Mammary epithelial cell (primary cell): ENCODE data around the gene IFNGR1.

- CAGE, long polyA plus RNA, result no peak
- RRBS, result no CpG with 5 or more reads among the region's 13 CpGs
Measured at GRCh38 chr6:137216651-137217747, 2.2 kb downstream of the IFNGR1 start.

DNA sequence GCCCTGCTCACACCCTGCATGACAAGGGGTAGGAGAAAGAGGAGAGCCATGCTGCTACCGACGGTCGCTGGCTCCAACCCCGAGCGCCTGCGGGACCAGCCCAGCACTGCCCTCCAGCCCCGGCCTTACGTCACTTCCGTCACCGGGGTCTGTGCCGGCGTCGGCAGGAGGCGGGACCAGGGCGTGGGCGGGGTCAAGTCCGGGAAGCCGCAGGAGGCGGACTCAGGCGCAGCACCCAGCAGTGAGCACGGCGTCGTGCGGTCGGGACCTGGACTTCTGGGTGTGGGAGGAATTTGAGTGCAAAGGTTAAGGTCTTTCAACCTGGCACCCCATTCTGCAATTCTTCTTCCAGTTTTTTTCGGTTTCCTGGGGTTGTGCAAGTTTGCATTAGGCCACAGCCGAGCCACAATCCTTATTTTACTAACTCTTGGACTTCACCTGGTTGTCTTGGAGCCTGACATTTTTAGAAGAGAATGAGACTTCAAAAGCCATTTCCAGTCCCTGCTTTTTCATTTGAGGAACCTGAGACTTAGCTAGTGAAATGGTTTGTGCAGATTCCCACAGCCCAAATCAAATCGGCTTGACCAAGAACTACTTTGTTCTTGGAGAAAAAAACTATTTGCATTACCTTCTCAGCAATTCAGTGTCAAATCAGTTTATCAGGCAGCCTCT, at the start of gene IFNGR1:
Gene IFNGR1, minus strand, starts transcription at position 108 of the 672 bp plus-strand sequence.
- CAGE, long polyA plus RNA, result no peak
- RRBS, result 2% methylated on average over 7 of the region's 28 CpGs

DNA sequence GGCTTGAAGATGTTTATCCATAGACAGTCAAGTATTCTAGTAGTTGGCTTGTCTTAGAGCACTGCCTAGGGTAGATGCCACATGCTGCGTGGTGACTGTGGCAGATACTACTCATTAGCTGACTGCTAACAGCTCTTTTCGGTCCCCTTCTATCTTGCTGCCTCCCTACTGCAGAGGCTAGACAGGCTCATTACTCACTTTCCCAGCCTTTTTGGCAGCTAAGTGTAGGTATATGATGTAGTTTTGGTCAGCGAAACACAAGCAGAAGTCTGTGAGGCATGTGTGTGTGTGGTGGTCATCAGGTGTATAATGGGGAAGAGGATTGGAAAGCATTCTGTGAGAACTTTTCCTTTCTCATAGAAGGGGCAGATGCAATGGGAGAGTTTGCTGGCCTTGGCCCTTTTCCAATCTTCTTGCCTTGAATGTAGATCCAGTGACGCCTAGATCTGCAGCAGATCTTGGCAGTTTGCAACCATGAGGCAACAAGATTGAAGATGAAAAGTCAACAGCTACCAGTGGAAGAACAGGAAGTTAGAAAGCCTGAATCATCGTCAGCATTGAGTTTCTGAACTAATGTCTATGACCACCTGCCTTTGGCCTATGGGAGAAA, 4.4 kb upstream of the IFNGR1 start:
- CAGE, long polyA plus RNA, result no peak
- RRBS, result no CpG with 5 or more reads among the region's 5 CpGs

DNA sequence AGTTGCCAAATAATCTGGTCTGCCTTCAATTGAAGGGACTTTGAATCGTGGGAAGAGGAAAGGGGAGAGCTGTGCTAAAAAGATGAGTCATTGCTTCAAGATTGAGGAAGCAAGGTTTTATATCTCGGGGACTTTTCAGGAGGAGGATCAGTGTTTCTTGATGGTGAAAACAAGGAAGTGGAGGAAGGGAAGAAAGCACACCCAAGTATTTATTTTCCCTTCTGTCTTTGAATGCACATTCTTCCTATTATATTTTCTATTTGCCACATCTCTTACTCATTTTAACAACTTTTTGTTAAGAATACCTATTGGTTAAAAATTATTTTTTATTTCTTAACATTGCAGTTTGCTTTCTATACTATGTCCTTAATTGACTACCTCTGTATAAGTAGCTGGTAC, 14.9 kb upstream of the IFNGR1 start:
- CAGE, long polyA plus RNA, result no peak
- RRBS, result no CpG with 5 or more reads among the region's 2 CpGs

DNA sequence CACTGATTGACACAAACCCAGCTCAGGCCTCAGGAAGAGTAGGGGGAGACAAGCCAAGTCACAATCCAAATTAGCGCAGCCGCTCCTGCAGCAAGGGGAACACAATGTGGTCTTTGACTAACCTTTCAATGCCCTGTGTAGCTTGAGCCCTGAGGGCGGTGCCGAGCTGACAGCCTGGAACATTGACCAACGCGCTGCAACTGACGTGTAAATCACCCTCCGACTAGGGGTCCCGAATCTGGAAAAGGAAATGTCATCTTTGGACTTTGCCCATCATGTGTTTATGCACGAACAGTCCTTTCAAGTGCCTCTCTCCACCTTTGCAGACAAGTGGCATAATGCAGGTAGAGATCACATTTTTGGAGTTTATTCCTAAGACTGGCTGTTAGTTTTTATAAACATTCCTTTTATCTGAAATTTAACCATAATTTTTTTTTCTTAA, 136.6 kb downstream of the OLIG3 start:
- CAGE, long polyA plus RNA, result no peak
- RRBS, result no CpG with 5 or more reads among the region's 10 CpGs

GRCh38 chr6:137648098-137648404, 153.9 kb upstream of the OLIG3 start:
- CAGE, long polyA plus RNA, result no peak
- RRBS, result no CpG with 5 or more reads among the region's 3 CpGs

- CAGE, long polyA plus RNA, result no peak
- RRBS, result no CpG with 5 or more reads among the region's 4 CpGs
Measured at GRCh38 chr6:137723019-137723621, 143.9 kb upstream of the TNFAIP3 start.

GRCh38 chr6:137723800-137724381, 143.2 kb upstream of the TNFAIP3 start:
- CAGE, long polyA plus RNA, result no peak
- RRBS, result no CpG with 5 or more reads among the region's 5 CpGs

GRCh38 chr6:137772979-137773332, 94.1 kb upstream of the TNFAIP3 start:
- CAGE, long polyA plus RNA, result no peak
- RRBS, result no CpG with 5 or more reads among the region's 2 CpGs

- CAGE, long polyA plus RNA, result no peak
- RRBS, result no CpG with 5 or more reads among the region's 6 CpGs
Measured at GRCh38 chr6:137776964-137777163, 90.2 kb upstream of the TNFAIP3 start.

- CAGE, long polyA plus RNA, result no peak
- RRBS, result no CpG with 5 or more reads among the region's 17 CpGs
Measured at GRCh38 chr6:137870656-137871890, 4.0 kb downstream of the TNFAIP3 start.

DNA sequence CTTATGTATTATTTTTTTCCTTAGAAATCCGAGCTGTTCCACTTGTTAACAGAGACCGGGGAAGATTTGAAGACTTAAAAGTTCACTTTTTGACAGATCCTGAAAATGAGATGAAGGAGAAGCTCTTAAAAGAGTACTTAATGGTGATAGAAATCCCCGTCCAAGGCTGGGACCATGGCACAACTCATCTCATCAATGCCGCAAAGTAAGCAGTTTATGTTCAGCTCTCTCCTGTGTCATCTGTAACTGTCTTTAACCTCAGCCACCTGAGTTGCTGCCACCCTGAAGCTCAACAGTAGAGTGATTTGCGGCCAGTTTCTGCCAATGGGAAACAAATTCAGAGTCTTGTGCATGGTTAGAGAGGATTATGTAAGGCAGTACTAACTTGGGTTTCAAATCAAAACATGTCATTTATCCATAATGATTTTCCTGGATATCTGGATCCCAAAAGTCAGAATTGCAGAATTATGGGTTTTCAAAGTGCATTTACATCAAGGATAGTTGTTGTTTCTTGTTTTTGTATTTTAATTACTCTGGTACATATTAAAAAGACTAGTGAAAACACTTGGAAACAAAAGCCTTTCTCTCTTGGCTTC, 10.1 kb downstream of the TNFAIP3 start:
- CAGE, long polyA plus RNA, result no peak
- RRBS, result no CpG with 5 or more reads among the region's 5 CpGs

DNA sequence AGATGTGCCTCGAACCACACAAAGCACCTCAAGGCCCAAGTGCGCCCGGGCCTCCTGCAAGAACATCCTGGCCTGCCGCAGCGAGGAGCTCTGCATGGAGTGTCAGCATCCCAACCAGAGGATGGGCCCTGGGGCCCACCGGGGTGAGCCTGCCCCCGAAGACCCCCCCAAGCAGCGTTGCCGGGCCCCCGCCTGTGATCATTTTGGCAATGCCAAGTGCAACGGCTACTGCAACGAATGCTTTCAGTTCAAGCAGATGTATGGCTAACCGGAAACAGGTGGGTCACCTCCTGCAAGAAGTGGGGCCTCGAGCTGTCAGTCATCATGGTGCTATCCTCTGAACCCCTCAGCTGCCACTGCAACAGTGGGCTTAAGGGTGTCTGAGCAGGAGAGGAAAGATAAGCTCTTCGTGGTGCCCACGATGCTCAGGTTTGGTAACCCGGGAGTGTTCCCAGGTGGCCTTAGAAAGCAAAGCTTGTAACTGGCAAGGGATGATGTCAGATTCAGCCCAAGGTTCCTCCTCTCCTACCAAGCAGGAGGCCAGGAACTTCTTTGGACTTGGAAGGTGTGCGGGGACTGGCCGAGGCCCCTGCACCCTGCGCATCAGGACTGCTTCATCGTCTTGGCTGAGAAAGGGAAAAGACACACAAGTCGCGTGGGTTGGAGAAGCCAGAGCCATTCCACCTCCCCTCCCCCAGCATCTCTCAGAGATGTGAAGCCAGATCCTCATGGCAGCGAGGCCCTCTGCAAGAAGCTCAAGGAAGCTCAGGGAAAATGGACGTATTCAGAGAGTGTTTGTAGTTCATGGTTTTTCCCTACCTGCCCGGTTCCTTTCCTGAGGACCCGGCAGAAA, 14.2 kb downstream of the TNFAIP3 start:
- CAGE, long polyA plus RNA, result no peak
- RRBS, result 83% methylated on average over 8 of the region's 27 CpGs

DNA sequence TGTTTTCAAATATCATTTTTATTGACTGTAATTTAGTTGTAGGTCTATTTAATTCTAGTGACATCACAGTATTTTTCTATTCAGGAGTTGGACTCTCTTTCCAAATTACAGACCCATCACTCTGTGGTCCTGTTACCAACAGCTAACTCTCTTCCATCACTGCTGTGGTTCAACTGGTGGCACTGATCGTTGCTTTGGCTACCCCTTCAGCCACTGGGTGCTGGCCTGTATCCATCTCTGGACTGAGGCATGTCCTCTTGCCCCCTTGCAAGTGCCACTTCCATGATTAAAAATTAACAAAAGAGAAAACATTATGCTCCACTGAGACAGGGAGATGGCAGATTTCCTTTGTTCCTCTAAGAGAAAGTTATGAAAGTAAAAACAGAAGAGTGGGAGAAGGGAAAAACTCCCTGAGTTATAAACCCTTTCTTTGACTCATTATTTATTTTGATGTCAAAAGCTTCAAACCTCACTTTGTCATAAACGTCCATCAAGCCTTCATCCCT, 49.6 kb upstream of the PBOV1 start:
- CAGE, long polyA plus RNA, result no peak
- RRBS, result no CpG with 5 or more reads among the region's 2 CpGs

- CAGE, long polyA plus RNA, result no peak
- RRBS, result no CpG with 5 or more reads among the region's 2 CpGs
Measured at GRCh38 chr6:138486484-138487109, 12.7 kb downstream of the NHSL1 start.

DNA sequence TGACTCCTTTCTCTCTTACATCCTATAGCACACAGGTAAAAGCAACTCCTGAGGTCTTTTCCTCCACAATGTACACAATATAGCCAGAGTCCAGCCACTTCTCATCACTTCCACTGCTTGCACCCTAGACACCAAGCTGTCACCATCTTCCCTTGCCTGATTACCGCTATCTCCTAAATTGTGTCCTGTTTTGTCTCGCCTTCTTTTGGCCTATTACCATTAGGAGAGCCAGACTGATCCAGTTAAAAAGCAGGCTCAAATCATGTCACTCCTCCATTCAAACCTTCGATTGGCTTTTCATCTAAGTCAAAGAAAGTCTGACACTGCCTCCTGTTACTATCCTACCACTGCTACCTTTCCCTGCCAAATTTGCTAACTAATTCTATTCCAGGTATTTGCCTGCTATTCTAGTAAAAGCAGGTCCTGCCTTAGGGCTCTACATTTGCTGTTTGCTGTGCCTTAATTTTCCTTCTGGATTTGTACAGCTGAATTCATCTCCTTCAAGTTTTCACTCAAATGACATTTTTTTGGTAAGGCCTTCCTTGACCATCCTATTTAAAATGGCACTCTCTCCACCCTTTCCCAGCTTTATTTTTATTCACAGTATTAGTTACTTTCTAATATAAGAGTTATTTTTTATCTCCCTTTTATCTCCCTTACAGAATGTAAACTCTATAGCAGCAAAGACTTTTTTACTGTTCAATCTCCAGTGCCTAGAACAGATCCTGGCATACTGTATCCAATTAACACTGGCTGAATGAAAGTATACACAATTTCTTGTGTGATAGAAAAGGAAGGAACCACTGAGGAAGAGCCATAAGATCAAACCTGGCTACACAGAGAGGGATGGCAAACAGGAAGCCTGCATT, 68.6 kb downstream of the REPS1 start:
- CAGE, long polyA plus RNA, result no peak
- RRBS, result no CpG with 5 or more reads among the region's 3 CpGs

DNA sequence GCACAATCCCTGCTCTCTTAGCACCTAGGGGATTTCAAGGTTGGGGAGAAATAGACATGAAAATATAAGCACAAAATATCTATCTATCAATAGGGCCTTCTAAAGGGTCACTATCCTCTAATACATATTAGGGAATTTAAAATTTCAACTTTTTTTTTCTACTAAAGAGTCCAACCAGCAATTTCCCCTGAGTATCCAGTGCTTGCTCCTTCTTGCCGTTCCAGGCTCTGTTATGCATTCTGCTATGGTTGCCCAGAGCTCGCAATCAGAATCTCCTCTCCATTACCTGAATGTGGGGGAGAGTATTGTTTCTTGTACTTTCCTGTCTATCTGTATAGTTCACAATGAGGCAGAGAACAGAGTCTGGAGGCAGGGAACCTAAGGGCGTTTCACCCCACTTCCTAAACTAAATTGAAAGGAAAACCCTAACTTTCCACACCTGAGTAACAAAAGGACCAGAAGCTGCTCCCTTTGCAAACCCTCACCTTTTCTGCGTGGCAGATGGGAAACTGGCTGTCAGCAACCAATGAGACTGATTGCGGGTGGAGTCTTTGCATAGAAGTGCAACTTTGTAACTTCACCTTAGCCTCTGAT, 2.0 kb upstream of the HECA start:
- CAGE, long polyA plus RNA, result no peak
- RRBS, result no CpG with 5 or more reads among the region's 5 CpGs

- CAGE, long polyA plus RNA, result no peak
- RRBS, result no CpG with 5 or more reads among the region's 2 CpGs
Measured at GRCh38 chr6:139157638-139158122, 22.8 kb downstream of the HECA start.

- CAGE, long polyA plus RNA, result no peak
- RRBS, result no CpG with 5 or more reads among the region's 7 CpGs
Measured at GRCh38 chr6:139290520-139291452, 1.0 kb downstream of the TXLNB start.

DNA sequence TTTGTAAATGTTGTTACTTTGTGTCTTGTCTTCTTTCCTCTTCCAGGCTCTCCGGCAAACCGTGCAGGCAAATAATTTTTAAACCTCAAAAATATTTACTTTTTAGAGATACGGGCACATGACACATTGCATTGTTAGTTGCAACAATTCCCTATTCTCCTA, 1.8 kb upstream of the CITED2 start:
- CAGE, long polyA plus RNA, result no peak
- RRBS, result no CpG with 5 or more reads among the region's 3 CpGs